Peripheral blood mononuclear cell (primary cell): ENCODE data around the genes WDCP and SF3B6.

GRCh38 chr2:23757505-23758382 is 169.2 kb downstream of the ATAD2B start:
- PRO-cap, 8 experiments = no peak in any of the 8 experiments

GRCh38 chr2:23884588-23885199 is 42.2 kb downstream of the ATAD2B start:
- PRO-cap, 8 experiments = no peak in any of the 8 experiments

DNA sequence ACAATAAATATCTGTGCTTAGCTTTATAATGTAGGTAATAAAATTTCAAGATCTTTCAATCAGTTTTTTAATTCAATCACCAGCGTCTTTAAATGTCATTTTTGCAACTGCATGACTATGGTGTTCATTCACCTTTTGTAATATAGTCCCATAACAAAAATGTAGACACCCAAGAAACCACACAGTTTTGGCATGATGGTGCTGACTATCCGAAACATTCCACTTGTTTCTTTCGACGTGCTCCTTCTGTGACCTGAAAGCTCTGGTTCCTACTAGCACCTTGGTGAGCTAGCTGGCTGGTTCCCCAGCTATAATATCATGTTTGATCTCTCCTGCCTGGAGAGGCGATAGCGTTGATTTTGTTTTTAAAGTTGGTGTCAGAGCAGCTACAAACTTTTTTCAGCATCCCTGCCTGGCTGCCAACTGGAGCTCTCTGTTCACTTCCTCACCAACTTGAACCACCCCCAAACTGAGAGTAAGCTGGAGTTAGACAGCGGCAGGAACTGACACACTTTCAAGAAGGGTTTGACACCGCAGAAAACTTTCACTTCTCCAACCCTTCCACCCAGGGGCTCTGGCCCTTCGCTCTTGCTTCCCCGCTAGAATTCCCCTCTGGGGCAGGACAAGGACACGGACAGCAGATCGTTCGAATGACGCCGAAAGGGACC is 1.1 kb downstream of the ATAD2B start:
- PRO-cap, 8 experiments = peak in 8 of 8 experiments; most common plus-strand start position 602 of the sequence (in 8); most common minus-strand start position 471 of the sequence (in 5)

DNA sequence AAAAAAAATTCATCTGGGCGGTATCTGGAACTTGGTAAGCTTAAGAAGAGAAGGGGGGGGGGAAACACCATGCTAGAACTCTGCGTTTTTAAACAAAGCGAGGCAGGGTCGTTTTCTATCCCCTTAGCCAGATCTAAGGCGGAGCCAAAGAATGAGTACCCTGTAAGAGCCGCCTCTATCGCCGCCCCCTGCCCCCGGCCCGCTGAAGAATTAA is 566 bp upstream of the ATAD2B start:
- PRO-cap, 8 experiments = peak in 2 of 8 experiments; most common plus-strand start position 43 of the sequence (in 1)

GRCh38 chr2:24046866-24048170 is at the start of gene WDCP:
Gene WDCP, minus strand, starts transcription at chr2:24047391.
- PRO-cap, 8 experiments = peak in 8 of 8 experiments; most common minus-strand start chr2:24047353 (in 5)

DNA sequence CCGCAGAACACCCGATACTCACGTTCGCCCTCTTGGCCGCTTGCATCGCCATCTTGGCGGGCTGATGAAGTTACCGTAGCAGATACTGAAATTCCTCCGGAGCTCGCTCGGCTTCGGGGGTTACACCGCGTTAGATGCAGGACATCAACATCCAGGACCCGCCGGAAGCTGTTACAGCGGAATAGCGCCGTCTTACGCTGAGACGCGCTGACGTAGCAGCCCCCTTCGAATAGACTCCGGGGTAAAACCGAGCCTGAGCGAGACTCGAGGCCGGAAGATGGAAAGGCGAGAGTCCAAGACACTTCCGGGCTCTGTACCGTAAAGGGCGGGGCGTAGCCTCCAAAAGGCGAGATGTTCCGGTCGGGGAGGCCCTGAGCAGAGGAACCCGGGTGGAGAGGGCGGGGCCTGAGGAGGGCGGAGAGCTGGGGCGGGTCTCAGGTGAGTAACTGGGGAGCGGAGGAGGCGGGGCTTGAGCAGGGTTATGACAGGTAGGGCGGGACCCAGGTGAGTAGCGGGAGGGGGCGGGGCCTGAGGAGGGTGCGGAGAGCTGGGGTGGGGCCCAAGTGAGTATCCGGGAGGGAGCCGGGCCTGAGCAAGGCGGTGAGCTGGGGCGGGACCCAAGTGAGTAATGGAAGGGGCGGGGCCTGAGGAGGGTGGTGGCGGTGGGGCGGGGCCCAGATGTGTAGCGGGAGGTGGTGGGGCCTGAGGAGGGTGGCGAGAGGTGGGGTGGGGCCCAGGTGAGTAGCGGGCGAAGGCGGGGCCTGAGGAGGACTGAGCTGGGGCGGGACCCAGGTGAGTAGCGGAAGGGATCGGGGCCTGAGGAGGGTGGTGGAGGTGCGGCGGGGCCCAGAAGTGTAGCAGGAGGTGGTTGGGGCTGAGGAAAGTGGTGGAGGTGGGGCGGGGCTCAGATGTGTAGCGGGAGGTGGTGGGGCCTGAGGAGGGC is at the start of gene SF3B6:
TSS of gene SF3B6 (minus strand) at position 149 of the 943 bp plus-strand sequence.
- PRO-cap, 8 experiments = peak in 8 of 8 experiments; most common plus-strand start position 270 of the sequence (in 6); most common minus-strand start position 170 of the sequence (in 5)

- PRO-cap, 8 experiments = no peak in any of the 8 experiments
Measured at GRCh38 chr2:24246040-24246543, 71.2 kb downstream of the FAM228A start.

DNA sequence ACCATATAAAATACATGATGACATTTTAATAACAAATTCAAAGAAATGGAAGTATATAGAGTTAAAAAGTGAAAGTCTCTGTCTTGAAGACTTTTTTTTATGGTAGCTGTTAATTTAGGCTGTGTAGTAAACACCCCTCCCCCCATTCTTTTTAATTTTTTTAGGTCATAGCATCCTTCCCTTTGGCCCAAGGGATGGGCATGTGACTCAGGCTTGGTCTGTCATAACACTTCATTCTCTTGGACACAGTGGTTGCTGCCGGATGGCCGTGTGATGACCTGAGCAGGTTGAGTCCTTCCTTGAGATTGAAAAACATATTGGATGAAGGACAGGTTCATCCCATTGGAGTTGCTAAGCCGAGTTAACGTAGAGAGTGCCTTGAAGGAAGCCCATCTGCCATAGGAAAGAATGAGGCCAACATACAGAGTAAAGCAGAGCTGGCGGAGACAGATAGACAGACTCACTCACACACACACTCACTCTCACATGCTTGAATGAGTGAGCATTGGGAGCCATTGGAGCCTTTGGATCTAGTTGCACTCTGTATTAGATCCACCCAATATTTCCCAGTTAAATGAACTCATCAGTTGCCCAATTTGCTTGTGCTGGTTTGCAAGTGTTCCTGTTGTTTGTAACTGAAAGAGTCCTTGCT is 14.6 kb downstream of the NCOA1 start:
- PRO-cap, 8 experiments = no peak in any of the 8 experiments

GRCh38 chr2:24554629-24555018 is 63.6 kb downstream of the NCOA1 start:
- PRO-cap, 8 experiments = no peak in any of the 8 experiments

DNA sequence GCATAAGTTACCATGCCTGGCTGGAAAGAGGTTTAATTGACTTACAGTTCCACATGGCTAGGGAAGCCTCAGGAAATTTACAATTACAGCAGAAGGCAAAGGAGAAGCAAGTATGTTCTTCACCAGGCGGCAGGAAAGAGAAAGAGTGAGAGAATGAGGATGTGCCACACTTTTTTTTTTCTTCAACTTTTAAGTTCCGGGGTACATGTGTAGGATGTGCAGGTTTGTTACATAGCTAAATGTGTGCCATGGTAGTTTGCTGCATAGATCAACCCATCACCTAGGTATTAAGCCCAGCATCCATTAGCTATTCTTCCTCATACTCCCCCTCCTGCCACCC is 115.5 kb downstream of the PTRHD1 start:
- PRO-cap, 8 experiments = peak in 1 of 8 experiments; most common plus-strand start position 138 of the sequence (in 1)

DNA sequence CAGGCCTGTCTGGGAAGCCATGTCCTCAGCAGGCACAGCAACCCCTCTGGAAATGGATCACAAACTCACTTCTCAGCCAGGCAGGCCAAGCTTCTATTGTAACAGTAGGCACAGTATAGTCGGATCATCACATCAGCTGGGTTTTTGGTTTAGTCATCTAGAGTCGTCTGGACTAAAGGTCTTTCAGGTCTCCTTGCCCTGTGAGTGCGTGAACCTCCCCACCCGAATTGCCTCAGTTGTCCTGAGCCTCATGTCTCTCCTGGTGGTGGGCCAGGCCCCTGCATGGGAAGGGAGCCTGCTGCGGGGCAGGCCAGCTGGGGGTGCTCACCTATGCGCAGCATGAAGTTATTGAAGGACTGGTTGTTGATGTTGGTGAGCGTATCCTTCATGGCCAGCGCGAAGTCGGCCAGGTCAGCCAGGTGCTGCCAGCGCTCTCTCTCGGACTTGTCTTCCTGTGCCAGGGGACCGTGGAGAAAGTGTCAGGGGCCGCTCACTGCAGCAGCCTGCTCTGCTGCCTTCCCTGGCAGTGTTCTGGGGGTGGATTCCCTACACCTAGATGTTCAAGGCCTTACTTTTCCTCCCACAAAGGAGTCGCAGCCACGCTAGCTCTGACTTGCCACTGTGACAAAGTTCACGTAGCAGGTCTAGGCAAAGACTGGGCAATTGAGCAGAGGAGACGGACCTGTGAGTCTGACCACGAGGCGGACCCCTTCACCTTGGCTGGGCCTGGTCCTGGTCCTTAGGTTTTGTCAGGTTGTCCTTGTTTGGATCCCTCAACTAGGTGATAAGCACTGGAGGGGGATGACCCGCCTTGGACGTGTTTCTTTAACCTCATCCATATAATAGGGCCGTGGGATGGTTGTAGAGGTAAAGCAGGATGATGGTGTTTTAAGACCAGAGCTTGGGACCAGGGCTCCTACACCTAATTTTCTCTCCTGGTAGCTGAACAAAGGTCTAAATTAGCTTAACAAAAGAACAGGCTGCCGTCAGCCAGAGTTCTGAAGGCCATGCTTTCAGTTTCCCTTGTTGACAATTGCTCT is 28.3 kb downstream of the CENPO start:
- PRO-cap, 8 experiments = no peak in any of the 8 experiments

DNA sequence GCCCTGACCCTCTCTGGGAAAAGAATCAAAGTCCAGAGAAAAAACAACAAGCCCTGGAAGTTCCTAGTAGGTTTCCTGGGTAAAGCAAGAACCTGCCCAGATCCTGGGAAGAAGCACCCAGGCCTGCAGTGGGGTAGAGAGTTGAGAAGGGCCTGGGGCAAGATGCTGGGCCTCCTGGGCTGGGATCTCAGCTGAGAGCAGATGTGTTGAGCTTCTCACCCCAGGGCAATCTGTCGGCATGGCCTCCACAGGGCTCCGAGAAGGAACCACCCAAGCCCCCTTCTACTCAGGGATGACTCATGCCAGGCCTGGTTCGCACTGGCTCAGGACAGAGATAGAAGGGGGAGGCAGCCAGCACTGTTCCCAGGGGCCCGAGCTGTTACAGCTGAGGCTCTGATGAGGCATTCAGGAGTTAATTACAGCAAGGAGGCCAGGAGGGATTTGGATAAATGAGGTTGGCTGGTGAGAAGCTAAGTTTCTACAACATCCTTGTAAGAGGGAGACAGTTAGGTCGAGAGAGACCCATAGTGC is 62.5 kb downstream of the CENPO start:
- PRO-cap, 8 experiments = no peak in any of the 8 experiments

- PRO-cap, 8 experiments = no peak in any of the 8 experiments
Measured at GRCh38 chr2:24857746-24858063, 62.3 kb downstream of the ADCY3 start.

DNA sequence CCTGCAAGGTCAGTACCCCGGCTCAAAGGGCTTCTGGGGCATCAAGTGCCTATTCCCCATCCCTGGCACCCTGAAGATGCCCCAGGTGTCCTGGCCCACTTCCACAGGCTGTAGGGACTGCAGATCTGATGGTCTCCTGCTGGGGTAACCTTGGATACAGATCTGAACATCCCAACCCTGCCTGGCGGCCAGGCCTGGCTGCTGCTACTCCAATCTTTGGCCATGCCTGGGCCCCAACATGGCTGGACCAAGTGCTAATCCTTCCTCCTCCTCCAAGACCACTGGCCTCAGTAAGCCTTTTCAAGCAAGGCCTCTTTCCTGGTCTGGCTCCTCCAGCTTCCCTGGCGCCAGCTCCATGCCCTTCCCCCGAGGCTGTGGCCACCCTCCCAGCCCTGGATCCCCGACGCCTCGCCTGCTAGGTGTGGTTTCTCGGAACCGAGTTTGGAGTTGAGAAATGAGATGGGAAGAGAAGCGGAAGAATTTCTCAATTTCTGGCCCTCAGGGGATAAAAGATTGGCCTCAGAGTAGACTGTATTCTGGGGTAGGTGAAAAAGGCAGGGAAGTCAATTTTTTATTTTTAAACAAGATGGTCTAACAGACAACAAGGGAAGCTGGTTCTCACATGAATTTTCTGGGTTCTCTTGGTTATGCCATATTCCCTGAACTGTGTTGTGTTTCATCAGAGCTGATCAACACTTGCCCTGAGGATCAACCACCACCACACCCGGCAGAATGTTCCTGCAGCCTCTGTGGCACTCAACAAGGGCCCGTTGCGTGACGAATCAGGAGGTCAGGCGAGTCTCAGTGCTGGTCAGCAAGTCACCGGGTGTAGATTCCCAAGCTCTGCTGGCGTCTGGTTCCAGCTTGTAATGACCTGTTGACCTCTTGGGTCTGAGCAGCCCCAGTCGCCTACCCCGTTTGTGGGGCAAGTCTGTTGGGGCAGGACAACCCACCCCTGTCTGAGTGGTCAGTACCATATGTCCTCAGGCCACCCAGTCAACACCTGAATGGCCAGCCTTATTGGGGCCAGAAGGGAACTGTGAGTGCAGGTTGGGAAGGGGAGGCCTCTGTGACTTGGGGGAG is 46.3 kb downstream of the ADCY3 start:
- PRO-cap, 8 experiments = no peak in any of the 8 experiments

DNA sequence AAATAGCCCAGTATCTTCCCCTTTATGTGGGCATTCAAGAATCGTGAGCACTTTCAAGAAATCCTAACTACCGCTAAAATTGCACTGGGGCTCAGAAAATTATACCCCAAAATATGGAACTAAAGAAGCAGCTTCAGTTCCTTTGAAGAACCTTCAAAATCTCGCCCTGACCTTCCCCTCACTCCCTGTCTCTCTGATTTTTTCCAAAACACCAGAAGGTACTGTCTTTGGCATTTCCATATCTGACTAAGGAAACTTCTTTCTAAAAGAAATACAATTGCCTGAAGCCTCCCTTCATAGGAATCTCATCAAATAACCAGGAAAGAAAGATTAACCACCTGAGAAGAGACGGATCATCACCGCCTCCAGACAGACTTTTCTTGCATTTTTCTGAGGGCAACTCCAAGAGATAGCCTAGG is 8.0 kb upstream of the POMC start:
- PRO-cap, 8 experiments = no peak in any of the 8 experiments

GRCh38 chr2:25228868-25229791 is 60.8 kb upstream of the POMC start:
- PRO-cap, 8 experiments = no peak in any of the 8 experiments

DNA sequence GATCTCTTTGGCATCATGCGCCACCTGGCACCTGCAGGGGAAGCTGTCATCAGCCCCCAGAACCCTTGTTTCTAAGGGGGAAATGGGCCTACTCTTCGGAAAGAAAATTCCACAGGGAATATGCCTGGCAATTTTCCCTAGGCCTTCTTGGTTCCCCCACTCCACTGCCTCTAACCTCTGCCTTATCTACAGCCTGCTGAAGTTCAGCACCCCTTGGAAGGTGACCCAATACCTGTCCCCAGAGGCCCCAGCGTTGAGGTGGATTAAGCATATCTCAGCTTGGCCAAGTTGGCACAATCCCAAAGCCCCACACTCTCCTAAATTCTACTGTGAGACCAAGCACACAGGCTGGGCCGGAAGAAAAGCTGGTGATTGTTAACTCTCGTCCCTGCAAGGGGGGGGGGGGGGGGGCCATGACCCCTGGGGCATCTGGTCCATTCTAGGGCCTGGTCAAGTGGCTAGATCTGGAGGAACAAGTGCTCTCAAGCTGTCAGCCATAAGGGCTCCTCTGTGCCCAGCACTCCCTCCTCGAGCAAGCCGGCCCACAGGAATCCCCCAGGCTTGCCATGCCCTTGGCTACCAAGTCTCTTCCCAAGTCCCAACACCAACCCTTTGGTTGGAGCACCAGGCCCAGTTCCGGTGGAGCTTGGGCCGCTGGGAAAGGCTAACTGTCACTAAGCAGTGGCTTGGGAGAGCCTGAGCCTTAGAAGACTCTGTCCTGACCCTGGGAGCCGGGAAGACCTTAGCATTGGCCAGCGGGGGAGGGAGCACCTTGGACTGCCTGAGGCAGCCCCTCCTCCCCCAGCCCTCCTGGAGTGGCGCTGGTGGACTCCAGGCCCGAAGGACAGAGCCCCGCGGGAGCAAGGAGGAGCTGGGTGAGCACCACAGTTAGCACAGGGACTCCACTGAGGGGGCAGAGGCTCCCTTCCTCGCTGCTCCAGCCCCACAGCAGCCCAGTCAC is 62.3 kb upstream of the POMC start:
- PRO-cap, 8 experiments = no peak in any of the 8 experiments

GRCh38 chr2:25250101-25251170 is 82.1 kb upstream of the POMC start:
- PRO-cap, 8 experiments = no peak in any of the 8 experiments

GRCh38 chr2:25252301-25253104 is 84.1 kb upstream of the POMC start:
- PRO-cap, 8 experiments = peak in 6 of 8 experiments; most common plus-strand start chr2:25252476 (in 4)

DNA sequence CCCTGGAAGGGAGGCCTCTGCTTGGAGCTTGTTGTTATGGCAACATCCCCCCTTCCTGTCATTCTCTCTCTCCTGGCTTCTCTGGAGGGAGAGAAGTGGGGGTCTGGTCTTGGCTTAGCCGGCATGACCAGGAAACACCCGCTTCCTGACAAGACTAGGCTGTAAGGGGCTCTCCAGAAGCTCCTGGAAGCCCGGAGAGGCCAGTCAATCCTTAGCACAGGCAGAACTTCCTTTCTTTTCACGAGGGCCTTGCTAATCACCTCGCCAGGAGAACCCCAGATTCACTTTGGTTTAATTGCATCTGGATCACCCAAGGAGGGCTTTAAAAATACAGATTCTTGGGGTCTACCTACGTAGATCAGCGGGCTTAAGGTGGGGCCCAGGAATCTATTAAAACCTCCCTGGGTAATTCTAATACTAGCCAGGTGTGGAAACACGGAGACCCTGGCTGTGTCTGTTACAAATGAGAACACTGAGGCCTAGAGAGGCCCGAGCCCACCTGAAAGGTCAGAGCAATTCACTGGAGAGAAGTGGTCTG is 84.2 kb downstream of the DNMT3A start:
- PRO-cap, 8 experiments = no peak in any of the 8 experiments